B cell (primary cell): ENCODE results near the gene PARP1.

GRCh38 chr1:225772267-225772973 lies 5.2 kb upstream of the SRP9 start:
- PRO-cap, result no peak
- CAGE, long polyA plus RNA, result no peak

GRCh38 chr1:225844961-225845733 lies 35.2 kb downstream of the EPHX1 start:
- PRO-cap, result no peak
- CAGE, long polyA plus RNA, result no peak

DNA sequence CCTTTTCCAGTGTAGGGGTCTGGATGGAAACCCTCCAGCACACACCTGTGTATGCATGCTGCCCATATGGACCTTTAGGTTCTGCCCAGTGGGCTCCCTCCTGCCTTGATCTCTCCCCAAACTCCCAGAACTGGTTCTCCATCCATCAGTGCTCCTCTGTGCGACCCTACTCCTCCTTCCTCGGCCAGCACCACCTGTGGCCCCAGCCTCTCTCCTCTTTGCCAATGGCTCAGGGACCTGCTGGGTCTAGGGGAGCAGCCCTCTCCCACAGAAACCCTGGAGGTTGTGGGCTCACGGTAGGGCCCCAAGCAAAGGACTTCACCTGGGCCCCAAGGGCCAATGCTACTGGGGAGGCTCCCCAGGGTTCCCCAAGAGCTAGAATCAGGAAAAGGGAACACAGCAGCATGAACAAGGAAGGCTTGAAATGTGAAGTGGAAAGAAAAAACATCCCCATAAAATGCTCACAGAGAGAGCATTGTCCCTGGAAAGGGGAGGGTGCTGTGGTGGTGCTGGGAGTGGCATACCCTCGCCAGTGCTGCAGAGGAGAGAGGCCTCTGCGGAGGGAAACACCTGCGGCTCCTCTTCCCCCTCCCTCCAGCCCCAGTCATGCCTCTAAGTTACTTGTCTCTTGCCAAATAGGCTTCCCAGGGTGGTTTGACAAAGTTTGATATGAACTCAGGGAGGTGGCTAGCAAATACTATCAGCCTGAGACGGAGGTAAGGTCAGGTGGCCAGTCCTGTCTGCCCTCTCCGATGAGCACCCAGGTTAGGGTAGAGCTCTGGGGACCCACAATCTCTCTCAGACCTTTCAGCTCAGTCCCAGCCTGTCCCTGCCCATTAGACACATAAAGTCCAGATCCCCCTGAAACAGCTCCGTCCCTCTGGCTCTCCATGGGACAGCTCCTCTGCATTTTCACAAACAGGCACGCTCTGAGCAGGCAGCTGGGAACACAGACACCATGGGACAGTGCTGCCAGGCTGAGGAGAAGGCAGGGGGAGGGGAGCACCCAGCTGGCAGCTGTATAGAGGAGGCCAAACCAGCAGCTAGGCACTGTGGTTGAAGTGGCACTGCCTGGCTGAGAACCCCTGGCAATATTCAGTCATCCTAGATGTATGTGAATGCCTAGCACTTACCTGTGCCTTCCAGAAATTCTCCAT lies 2.4 kb downstream of the TMEM63A start:
- PRO-cap, result no peak
- CAGE, long polyA plus RNA, result no peak

DNA sequence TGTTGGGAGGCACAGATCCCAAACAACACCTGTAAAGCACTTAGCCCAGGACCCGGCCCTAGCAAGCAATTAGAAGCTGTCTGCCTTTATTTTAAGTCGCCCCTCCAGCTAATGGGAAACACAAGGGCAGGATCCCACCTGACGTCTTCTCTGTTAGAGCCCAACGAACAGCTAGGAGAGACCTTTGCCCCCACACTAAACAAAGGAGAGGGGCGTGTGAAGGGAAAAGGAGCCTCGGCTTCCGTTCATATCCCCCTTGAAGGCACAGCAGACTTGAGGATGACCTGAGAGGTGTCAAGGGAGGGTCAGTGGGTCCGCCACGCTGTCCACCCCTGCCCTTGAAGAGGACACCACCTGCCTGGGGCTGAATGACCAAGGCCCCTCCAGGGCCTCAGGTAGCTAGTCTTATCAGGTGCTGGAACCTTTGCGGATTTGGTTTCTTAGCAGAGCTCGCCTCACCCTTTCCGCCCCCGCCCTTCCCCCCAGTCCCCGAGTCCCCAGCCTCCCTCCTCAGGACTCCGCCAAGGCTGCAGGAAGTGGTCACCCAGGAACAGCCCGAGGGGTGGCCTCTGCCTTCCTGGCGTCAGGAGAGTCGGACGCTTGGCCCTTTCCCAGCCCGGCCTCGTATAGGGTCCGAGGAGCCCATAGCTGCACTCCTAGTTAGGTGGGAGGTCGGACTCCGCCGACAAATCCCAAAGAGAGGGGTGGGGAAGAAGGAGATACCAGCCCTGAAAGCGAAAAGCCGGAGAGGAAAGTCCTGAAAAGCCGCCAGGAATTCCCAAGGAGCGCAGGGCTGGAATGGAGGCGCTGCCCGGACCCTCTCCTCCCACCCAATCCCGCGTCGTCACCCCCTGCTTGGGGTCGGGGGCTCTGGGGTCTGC lies 615 bp downstream of the TMEM63A start:
- PRO-cap, result no peak
- CAGE, long polyA plus RNA, result no peak

GRCh38 chr1:225882590-225883567 lies 699 bp upstream of the TMEM63A start:
- PRO-cap, result unidirectional peak, minus-strand start at chr1:225883309
- CAGE, long polyA plus RNA, result no peak

- PRO-cap, result no peak
- CAGE, long polyA plus RNA, result no peak
Measured at GRCh38 chr1:225890340-225890753, 1.4 kb upstream of the LEFTY1 start.

GRCh38 chr1:225896792-225897676 lies 8.1 kb upstream of the LEFTY1 start:
- PRO-cap, result bidirectional peak, plus-strand start at chr1:225897404, minus-strand start at chr1:225897255
- CAGE, long polyA plus RNA, result no peak

GRCh38 chr1:225897677-225898256 lies 8.8 kb upstream of the LEFTY1 start:
- PRO-cap, result unidirectional peak, plus-strand start at chr1:225898098
- CAGE, long polyA plus RNA, result no peak

GRCh38 chr1:225998576-225999231 lies 439 bp downstream of the SDE2 start:
- PRO-cap, result no peak
- CAGE, long polyA plus RNA, result no peak

DNA sequence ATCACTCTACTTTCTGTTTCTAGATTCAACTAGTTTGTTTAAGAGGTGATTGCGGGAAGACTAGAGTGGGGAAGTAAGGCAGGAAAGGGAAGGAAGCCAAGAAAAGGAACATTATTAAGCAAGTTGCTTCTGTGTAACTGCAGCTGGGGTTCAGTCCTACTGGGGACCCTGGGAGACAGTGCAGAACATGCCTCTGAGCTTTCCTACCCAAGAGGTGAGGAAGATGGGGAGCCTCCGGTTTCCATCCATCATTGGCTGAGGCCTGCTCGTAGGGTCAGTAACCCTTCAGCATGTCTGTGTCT lies 28.9 kb upstream of the H3-3A start:
- PRO-cap, result no peak
- CAGE, long polyA plus RNA, result no peak

GRCh38 chr1:226061741-226062594 lies 548 bp upstream of the H3-3A start:
- PRO-cap, result bidirectional peak, plus-strand start at chr1:226061831, minus-strand start at chr1:226061500; bidirectional peak, plus-strand start at chr1:226062721, minus-strand start at chr1:226062493
- CAGE, long polyA plus RNA, result no peak

DNA sequence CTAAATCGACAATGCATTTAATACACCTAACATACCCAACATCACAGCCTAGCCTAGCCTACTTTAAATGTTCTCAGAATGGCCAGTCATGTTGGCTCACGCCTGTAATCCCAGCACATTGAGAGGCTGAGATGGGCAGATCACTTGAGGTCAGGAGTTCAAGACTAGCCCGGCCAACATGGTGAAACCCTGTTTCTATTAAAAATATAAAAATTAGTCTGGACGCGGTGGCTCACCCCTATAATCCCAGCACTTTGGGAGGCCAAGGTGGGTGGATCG lies 14.5 kb downstream of the H3-3A start:
- PRO-cap, result unidirectional peak, plus-strand start at position 212 of the sequence
- CAGE, long polyA plus RNA, result no peak

- PRO-cap, result bidirectional peak, plus-strand start at chr1:226122067, minus-strand start at chr1:226121835
- CAGE, long polyA plus RNA, result no peak
Measured at GRCh38 chr1:226121206-226122032, 58.9 kb downstream of the H3-3A start.

GRCh38 chr1:226152161-226152763 lies 34.3 kb downstream of the ACBD3 start:
- PRO-cap, result no peak
- CAGE, long polyA plus RNA, result no peak

DNA sequence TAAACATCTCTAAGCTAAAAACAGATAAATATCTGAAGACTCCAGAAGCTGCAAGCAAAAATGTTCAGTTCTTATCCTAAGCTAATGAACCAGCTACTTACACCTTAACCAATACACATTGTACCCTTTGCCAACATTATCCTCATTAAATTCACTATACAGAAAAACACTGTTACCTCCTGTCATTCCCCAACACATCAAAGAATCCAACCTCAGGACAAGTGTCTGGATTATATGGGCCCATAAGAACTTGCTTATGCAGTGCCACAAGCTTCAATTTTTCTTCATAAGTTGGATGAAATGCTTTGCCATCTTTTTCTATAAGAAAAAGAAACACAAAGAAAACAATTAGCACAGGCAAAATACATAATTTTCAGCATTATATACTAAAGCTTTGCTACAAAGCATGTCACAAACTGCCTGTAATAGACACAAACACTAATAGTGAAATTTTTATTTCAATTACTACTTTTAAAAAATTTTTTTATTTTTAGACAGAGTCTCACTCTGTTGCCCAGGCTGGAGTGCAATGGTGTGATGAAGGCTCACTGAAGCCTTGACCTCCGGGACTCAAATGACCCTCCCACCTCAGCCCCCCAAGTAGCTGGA lies 20.8 kb downstream of the ACBD3 start:
- PRO-cap, result no peak
- CAGE, long polyA plus RNA, result no peak

GRCh38 chr1:226308087-226309070 lies 585 bp downstream of the LIN9 start:
- PRO-cap, result no peak
- CAGE, long polyA plus RNA, result no peak

- PRO-cap, result no peak
- CAGE, long polyA plus RNA, result no peak
Measured at GRCh38 chr1:226309603-226310449, 862 bp upstream of the LIN9 start.

- PRO-cap, result no peak
- CAGE, long polyA plus RNA, result no peak
Measured at GRCh38 chr1:226404879-226406041, 2.6 kb downstream of the PARP1 start.

DNA sequence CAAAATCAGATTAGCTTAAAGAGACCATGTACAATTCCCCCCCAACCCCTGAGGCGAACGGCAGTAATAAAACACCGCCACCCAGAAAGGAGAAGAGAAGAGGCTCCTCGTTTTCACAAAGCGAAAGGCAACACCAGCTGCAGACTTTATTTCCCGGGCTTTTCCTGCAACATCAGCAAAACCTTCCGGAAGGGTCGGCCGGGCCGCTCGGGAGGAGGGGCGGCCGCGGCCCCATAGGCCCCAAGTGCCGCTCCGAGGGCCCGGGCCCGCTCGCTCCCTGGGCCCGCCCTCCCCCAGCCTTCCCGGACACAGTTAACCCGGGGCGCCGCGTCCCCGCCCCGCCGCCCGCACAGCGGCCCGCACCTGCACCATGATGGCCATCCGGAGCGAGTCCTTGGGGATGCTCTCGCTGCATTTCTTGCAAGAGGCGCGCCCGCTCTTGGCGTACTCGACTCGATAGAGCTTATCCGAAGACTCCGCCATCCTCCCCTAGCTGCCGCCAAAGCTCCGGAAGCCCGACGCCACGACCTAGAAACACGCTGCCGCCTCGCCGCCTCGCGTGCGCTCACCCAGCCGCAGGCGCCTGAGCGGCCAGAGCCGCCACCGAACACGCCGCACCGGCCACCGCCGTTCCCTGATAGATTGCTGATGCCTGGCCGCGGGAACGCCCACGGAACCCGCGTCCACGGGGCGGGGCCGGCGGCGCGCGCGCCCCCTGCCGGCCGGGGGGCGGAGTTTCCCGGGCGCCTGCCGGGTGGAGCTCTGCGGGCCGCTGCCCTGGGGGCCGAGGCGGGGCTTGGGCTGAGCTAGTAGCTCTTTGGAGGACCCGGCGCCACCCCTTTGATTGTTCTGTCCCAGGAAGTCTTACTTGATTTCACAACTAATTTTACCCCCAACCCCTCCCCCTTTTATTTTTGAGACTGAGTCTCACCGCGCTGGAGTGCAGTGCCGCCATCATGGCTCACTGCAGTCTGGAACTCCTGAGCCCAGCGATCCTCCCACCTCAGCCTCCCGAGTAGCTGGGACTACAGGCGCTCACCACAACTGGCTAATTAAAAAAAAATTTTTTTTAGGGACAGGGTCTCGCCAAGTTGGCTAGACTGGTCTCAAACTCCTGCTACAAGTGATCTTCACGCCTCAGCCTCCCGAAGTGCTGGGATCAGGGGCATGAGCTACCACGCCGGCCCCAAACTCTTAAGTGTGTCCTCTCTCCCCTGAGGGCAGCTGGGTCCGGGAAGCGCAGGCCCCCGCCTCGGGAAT lies at the start of gene PARP1:
TSS of gene PARP1 (minus strand) at position 647 of the 1,260 bp plus-strand sequence.
- PRO-cap, result bidirectional peak, plus-strand start at position 945 of the sequence, minus-strand start at position 644 of the sequence
- CAGE, long polyA plus RNA, result no peak

GRCh38 chr1:226425635-226426074 lies 17.8 kb upstream of the PARP1 start:
- PRO-cap, result no peak
- CAGE, long polyA plus RNA, result no peak